Mesangial cell (primary cell): ENCODE results near the gene C9orf85.

GRCh38 chr9:69136489-69137197 is 37.4 kb upstream of the TJP2 start:
- RAMPAGE, long total RNA, result no peak

GRCh38 chr9:69181735-69182445 is 7.8 kb downstream of the TJP2 start:
- RAMPAGE, long total RNA, result no peak

GRCh38 chr9:69325465-69325939 is 487 bp downstream of the ENTREP1 start:
- RAMPAGE, long total RNA, result no peak

GRCh38 chr9:69476115-69476517 is 151.1 kb downstream of the ENTREP1 start:
- RAMPAGE, long total RNA, result no peak

- RAMPAGE, long total RNA, result no peak
Observed at GRCh38 chr9:69582148-69582695, 89.9 kb downstream of the APBA1 start.

DNA sequence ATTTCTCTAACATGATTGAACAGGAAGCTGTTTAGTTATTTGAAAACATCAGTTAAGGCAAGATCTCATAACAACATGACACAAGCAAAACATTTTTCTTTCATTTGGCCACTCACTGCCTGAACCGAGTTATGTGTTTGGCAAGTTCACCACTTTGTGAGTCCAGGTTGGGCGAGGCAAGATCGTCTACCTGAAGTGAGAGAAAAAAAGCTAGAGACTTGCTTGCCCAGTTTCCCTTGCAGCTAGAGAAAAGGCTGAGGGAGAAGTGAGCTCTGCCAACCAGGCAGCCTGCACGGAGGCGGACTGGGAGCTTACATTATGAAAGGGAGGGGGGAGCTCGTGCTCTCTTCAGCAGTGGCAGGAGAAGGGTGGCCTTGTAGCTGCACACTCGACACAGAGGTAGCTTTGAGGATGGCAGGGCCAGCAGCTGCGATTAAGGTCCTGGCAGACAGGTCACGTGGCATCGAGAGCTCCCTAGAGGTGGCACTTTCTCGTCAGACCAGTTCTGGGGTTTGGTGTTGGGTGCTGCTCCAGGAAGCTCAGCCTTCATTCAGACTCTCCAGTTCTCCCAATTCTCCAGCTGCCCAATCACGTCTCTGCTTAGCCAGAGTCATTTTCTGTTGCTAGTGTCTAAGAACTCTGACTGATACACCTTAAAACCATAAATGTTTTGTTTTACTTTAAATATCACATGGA is 26.7 kb downstream of the APBA1 start:
- RAMPAGE, long total RNA, result no peak

GRCh38 chr9:69758901-69759236 is 942 bp downstream of the PTAR1 start:
- RAMPAGE, long total RNA, result no peak

GRCh38 chr9:70066781-70067377 is 23.2 kb downstream of the MAMDC2 start:
- RAMPAGE, long total RNA, result no peak

DNA sequence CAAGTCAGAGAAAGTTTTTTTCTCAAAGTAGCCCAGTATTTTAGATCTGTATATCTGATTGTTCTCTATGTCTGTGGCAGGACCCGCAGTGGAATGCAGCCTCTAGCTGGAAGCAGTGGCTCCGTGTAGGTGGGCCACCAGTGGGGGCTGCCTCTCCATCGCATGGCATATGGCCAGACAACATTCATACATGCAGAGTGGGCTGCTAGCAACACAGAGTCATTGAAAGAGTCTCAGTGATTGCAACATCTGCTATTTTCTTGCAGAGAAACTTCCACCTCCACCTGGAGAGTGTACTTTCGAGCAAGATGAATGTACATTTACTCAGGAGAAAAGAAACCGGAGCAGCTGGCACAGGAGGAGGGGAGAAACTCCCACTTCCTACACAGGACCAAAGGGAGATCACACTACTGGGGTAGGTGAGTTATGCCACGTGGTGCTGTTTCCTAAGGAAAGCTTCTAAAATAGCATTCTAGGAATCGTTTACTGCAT is 88.5 kb upstream of the SMC5 start:
- RAMPAGE, long total RNA, result no peak

DNA sequence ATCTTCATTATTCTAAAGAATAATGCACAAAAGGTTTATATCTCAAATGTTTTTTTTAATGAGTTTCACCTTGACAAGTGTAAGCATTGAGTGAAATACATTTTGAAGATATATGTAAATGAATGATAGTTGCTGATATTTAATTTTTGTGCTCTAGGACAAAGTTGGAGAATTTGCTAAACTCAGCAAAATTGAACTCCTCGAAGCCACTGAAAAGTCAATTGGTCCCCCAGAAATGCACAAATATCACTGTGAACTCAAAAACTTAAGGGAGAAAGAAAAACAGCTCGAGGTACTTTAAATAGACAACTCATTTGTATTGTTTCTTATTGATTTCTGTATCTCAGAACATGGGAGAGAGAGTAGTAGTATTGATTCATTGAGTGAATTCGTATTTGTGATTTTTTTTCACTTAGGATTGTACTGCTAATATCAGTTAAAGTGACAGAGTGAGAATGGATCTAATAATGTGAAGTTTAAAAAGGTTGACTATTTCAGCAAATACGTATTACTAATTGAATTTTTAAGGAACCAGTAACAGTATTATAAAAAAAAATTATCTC is 19.6 kb downstream of the SMC5 start:
- RAMPAGE, long total RNA, result no peak

GRCh38 chr9:70282381-70282641 is 23.5 kb downstream of the SMC5 start:
- RAMPAGE, long total RNA, result no peak

DNA sequence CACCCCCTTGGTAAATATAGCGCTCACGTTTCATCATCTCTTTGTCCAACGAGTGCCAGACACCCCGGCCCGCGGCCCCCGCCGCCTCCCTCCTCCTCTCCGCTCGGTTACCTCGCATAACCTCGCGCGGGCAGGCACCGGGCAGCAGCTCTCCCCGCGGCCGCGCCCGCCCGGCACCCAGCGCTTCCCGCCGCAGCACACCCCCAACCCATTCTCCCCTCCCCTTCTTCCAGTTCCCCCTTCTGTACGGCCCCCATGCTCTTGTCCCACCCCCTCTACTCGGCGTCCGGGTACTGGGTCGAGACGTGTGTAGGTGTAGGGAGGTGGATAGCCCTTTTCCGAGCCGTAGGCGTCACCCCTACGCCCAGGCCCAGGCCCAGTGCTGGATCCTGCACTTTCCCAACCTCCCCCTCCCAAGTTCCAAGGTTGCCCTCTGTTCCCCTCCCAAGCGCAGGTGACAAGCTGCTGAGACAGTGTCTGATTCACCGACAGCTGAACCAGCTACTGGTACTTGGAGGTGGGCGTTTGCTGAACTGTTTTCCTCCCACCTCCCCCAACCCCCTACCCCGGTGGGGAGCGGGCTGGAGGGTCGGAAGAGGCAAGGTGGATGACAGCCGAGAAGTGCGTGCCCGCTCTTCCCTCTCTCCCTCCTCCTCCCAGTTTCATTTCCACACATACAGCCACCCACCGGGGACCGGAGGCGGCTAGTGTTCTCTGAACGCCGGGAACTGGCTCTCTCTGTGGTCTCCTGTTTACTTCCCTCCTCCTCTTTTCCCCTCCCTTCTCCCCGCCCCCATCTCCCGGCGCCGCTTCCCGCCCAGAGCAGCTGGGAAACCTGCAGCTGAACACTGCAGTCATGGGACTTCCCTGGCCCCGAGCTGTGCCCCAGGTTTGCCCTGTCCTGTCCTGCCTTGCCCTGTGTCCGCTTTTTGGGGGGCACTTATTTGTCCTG is 6.0 kb upstream of the KLF9 start:
- RAMPAGE, long total RNA, result no peak

DNA sequence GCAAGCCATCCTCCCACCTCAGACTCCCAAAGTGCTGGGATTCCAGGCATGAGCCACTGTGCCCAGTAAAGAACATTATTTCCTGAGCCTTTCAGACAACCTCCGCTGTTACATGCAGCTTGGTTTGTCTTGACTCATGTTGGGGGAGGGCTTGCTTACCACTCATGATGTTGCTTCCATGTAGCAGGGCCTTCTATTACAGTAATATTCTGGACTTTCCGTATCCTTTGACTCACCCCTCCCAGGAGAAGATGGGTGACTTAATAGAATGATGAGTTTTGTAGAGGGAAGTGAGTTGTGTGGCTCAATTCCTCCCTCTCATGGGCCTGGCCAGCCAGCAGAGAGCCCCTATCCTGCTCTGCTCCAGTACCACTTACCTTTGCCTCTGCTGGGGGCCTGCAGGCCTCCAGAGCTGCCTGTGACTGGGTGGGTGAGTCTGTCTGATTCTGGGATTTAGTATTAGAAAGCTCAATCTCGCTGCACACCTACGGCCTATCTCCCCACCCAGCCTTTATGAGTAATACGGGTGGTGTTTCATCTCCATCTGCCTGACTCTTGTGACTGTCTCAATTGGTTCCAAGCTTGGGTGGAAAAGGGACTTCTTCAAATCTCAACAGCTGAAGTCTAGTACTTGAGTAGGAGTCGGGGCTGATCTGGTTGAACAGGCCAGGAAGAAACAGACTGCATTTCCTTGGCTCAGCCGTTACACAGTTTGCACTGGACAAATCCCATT is 52.6 kb upstream of the KLF9 start:
- RAMPAGE, long total RNA, result no peak

DNA sequence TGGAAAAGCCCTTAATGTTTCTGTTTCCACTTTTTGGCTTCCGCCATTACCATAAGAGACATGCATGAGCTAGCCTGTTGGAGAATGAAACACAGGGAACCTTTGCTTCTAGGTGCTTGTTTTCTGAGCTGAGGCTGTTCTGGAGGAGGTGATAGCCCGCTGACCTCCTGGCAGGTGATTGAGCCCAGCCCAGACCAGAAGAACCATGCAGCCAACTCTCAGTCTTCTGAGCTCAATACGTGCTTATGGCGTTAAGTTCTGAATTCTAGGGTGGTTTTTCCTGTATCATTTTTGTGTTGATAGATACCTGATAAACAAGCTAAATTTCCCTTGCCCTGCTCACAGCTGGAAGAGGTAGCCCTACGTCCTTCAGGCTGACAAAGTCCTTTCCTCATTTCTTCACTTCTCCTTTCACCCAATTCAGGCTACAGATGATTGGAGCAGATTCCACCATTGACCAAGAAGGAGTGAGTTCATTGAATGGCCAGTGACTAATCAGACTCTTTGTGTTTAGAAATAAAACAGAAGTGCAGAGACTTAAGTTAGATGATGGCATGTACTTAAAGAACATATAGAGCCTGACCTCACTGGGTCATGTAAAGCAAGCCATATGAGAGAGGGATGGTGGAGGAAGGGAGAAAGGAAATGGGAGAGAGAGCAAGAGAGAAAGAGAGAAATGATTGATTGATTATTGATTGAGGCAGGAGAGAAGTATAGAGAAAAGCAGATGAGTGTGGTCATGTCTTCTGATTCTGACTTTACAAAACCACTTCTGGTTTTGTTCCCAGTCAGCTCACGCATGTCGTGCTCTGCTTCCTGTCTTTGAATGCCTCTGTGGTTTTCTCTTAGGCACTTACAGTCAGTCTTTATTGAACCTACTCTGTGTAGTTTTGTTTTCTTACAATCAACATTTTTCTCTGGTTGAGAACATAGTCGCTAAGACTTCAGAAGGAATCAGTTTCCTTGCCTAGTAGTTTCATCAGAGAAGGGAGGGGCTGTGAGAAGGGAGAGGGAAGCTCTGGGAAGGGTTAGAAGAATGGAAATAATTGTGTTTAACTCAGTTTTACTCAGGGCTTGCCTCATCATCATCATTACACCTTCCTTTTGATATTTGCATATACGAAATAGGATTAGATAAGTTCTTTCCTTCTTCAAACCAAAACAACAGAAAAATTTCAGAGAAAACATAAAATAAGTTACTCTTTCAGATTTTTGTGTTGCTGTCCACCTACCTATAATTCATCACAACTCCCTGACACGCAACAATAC is 149.1 kb upstream of the KLF9 start:
- RAMPAGE, long total RNA, result no peak

DNA sequence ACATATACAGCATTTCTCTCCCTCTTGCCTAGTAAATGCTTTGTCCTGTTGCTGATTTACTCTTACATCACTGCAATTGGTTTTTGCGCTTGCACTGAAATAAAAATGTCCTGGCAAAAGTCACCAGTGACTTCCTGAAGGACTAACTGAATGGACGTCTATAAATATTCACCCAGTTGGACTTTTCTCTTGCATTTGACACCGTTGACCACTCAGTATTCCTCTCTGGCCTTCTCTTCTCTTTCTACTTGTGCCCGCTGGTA is 170.6 kb upstream of the KLF9 start:
- RAMPAGE, long total RNA, result no peak

DNA sequence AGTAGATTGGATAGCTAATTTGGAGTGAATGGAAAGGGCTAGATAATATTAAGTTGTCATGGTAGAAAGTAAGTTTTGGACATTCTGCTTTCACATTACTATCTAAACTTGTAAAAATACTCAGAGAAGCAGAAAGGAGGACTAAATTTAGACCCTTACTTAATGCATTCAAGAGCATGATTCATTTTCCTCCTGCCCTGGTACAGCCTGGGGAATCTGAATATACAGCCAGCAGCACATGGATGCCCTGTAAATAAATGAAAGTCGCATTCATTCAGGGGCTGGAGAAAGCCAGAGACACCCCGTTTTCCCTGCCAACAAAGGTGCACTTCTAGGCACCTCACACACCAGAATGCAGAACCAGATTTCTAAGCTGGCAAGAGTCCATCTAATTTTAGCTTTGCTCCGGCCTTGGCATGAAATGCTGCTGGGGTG is 172.7 kb upstream of the KLF9 start:
- RAMPAGE, long total RNA, result no peak

DNA sequence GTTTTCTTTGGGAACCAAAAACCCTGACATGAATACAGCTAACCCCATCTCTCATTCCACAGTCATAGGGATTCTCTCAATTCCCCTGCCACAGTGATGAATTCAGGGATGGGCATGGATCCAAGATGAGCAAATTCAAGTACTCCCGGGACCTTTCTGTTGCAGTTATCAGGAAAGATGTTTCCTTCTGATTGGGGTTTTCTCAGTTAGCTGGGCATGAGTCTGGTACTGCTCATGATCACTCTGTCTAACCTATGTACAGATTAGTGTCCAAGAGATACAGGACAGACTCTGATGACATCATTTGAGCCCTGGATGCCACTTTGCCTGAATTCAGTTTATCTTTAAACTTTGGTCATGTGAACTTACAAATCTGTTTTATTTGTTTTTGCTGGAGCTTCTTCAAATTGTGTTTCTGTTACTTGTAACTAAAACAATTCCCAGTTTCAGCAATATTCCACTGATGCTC is 257.7 kb upstream of the KLF9 start:
- RAMPAGE, long total RNA, result no peak

DNA sequence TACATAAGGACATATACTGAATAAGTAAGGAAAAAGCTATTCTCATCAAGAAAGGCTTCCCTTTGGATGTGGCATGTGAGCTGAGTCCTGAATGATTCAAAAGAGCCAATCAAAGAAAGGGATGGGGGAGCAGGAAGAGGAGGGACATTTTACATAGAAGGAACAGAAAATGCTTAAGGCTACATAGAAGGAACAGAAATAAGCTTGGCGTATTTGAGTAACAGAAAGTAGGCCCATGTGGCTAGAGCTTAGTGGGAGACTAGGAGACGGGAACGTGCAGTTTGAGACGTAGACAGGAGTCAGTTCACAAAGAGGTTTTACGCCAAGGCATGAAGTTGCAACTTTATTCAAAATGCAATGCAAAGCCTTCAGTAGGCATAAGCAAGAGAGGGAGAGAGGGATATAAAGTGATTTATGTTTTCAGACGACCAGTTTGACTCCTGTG is 126.2 kb downstream of the CEMIP2 start:
- RAMPAGE, long total RNA, result no peak

- RAMPAGE, long total RNA, result start-site peak on the plus strand at chr9:71911448-71911508, 40 reads; start-site peak on the plus strand at chr9:71911639-71911698, 280 reads
Observed at GRCh38 chr9:71911376-71912243, at the start of gene C9orf85. C9orf85 (plus strand) TSS chr9:71911639.

GRCh38 chr9:72351384-72352264 is 13.4 kb downstream of the ZFAND5 start:
- RAMPAGE, long total RNA, result no peak